Colon Carcinoma Metastatic in the Brain (tissue), 2 donors: ENCODE measurements around the genes HDHD5 and PEX26.

GRCh38 chr22:12097755-12098109, 3430.3 kb upstream of the OR11H1 start:
- PRO-cap, 2 experiments = no peak in any of the 2 experiments

- PRO-cap, 2 experiments = no peak in any of the 2 experiments
These were observed 103.2 kb downstream of the XKR3 start for GRCh38 chr22:16722065-16722381.

GRCh38 chr22:17092411-17092631, 7.5 kb downstream of the IL17RA start:
- PRO-cap, 2 experiments = no peak in any of the 2 experiments

GRCh38 chr22:17097474-17098025, 12.8 kb downstream of the IL17RA start:
- PRO-cap, 2 experiments = no peak in any of the 2 experiments

GRCh38 chr22:17158322-17159305, at the start of gene HDHD5:
Gene HDHD5, minus strand, starts transcription at chr22:17159277.
- PRO-cap, 2 experiments = peak in 2 of 2 experiments; most common plus-strand start chr22:17158710 (in 2); most common minus-strand start chr22:17158683 (in 2)

DNA sequence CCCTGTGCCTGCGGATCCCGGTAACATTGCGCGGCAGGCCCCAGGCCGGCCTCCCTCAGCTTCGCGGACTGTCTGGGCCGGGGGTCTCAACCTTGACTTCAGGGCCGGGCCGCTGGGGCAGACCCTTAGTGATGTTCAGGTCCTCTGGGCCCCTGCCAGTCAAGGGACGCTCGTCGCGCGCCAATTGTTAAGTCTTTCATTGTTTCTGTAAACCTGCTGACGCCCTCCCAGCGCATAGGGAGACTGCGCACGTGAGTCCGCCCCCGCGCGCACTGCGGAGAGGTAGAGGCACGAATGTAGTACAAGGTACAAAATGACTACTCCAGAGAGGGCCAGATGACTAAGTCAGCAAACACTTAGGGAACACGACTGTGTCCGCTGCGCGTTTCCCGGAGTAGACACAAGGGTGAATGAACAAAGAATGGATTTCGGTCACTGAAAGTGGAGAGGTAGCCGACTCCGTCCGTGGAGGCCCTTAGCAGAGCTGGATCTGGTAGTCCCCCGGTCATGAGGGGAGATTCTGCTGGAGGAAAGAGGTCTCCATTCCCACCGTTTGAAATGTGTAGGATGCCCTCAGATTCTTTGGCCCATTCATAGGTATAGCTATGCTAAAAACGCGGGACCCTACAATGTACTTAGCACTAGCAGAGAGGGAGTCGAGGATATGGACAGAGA, 592 bp upstream of the HDHD5 start:
- PRO-cap, 2 experiments = peak in 2 of 2 experiments; most common plus-strand start position 328 of the sequence (in 1); most common minus-strand start position 276 of the sequence (in 2)

DNA sequence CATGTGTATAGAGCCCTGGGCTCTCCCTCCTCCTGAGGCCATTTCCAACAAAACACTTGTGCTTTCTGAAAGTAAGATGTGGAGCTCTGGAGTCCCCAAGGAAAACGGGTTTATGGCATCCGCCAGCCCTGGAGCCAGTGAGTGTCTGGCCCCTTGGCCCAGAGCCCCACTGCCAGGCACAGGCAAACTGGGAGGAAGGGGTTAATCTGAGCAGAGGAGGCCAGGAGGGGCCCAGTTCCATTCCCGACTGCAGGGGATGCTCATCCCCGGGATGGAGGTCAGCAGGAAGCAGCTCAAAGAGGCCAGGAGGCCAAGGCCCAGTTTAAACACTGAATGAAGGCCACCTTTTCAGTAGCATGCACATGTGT, 39.3 kb upstream of the ADA2 start:
- PRO-cap, 2 experiments = no peak in any of the 2 experiments

GRCh38 chr22:17265573-17266041, 46.4 kb upstream of the ADA2 start:
- PRO-cap, 2 experiments = no peak in any of the 2 experiments

DNA sequence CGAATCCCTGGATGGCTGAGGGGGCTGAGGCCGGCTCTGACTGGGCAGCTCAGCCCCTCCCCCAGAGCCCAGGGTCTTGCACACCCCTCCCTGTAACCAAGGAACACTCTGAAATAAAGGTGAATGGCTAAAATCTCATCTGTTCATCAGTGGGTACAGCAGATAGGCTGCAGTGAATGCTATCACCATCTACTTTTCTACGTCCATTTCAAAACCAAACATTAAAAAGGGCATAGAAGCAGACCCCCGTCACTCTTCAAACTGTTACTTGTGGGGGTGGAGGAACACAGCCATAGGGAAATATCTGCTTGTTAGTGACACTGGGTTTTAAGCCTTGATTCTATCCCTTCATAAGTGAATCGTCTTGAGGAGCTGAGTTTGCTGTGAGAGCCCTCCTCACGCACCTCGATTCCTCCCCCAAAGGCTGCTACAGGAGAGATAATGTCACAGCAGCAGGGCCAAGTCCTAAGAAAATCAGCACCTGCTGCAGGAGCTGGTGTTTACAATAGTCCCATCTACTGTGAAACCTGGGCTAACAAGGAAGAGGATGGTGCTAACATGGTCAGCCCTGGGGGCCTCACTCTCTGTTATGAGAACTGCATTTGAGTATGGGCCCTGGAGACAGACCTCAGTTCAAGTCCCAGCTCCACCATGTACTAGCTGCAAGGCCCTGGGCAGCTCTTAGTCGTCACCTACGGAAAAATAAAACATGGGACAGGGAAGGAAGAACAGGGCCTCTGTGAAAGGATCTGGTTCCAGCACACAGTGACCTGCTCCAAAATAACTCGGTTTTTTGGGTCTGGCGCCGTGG, 27.7 kb downstream of the SLC25A18 start:
- PRO-cap, 2 experiments = no peak in any of the 2 experiments

DNA sequence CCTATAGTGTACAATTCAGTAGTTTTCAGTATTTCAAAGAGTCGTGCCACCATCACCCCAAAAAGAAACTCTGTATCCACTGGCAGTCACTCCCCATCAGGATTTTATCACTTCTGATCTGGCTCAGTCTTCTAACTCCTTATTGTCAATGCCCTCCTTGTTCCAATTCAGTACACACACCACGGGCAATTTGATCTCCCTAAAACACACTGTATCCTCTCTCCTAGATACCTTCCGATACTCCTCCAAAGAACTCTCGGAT, 751 bp upstream of the BCL2L13 start:
- PRO-cap, 2 experiments = no peak in any of the 2 experiments

GRCh38 chr22:17753615-17753929, 20.7 kb downstream of the BID start:
- PRO-cap, 2 experiments = no peak in any of the 2 experiments

DNA sequence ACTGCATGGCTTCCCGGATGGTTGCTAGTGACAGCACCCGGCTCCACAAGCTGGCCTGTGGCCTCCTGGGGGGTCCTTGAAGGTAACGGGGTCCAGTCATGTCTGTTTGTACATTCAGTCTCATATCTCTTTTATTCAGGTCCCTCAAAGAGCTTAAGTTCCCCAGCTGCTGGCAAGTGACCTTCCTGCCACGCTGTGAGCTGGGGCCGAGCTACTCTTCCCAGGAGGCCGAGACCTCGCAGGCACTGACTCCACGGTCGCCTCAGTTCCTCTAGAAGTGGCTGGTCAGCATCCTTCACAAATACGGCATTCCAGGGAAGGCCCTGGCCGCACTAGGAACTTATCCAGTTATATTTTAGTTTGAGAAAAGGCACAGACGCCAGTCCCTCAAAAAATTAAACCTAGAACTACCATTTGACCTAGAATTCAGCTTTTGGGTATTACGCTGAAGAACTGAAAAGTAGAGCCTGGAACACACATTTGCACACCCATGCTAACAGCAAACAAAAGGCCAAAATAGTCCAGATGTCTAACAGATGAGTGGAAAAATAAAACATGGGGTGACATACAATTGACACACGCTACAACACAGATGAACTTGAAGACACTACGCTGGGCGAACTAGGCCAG, 16.1 kb downstream of the BID start:
- PRO-cap, 2 experiments = no peak in any of the 2 experiments

GRCh38 chr22:17786303-17787325, 12.3 kb upstream of the BID start:
- PRO-cap, 2 experiments = no peak in any of the 2 experiments

DNA sequence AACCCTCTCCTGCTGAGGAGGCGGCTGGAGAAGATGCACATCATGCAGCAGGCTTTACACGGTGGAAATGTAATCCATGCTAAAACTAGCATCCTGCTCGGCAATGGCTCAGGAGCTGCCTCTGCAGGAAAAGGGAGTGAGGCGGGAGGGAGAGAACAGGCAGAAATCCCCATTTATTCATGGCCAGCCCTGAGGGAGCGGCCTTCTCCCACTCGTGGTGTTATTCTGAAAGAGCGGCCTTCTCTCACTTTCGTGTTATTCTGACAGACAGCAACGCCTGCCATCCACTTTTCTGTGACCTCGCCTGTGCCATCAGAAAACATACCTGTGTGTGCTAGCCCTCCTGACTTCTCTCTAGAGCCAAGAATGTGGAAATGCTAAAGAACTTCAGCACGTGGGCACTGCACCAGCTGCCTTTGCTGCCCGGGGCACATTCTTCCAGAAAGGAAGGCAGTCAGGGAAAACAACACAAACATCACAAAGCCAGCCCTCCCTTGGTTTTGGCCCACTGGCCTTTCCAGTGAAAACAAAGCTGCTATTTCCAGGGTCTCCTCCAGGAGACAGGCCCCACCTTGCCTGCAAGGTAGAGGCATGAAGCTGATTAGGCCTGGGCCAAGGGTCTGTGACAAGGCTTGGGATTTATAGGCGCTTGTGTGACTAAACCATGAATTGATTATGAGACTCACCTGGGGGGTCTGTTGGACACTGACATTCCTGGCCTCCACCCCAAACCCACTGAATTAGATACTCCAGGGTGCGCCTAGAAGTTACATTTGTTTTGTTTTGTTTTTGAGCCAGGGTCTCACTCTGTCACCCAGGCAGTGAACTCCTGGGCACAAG, 63.0 kb upstream of the BID start:
- PRO-cap, 2 experiments = no peak in any of the 2 experiments

- PRO-cap, 2 experiments = no peak in any of the 2 experiments
These were observed 99.4 kb downstream of the MICAL3 start for GRCh38 chr22:17924828-17925459.

DNA sequence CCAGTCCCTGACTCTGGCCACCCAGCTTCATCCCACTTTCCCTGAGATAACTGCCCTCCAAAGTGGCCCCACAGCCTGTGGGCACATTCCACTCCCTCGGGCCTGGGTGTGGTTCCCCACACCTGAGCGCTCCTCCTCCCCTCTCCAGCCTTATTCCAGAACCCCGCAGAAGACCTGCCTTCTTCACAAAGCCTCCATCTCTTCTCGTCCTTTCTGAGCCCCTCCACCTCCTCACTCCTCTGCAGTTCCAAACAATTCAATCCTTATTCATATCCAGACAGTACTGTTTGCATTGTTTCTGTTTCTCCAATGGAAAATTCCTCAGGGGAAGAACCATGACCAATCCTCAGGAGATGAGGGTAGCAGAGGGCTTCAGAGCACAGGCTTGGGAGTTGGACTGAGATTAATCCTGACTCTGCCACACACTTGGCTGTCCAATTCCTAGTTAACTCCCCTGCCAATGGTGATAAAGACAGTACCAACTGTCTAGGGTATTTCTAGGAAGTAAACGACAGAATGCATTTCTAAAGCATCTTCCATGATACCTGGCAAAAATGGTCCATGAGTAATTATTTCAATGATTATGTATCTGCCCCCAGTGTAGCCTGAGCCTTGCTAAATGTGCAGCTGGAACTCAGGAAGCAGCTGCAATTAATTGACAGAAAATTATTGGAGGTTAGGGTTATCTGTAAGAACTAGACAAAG, 58.0 kb downstream of the MICAL3 start:
- PRO-cap, 2 experiments = no peak in any of the 2 experiments

- PRO-cap, 2 experiments = no peak in any of the 2 experiments
These were observed 41.1 kb downstream of the MICAL3 start for GRCh38 chr22:17983146-17983840.

- PRO-cap, 2 experiments = peak in 2 of 2 experiments; most common plus-strand start chr22:18078575 (in 2); most common minus-strand start chr22:18077787 (in 1)
These were observed at the start of gene PEX26 for GRCh38 chr22:18077626-18078798. Gene PEX26, plus strand, starts transcription at chr22:18077990.

GRCh38 chr22:18079182-18079434, 1.3 kb downstream of the PEX26 start:
- PRO-cap, 2 experiments = peak in 1 of 2 experiments; most common plus-strand start chr22:18079340 (in 1); most common minus-strand start chr22:18079251 (in 1)

- PRO-cap, 2 experiments = no peak in any of the 2 experiments
These were observed 11.7 kb upstream of the TUBA8 start for GRCh38 chr22:18098807-18099399.